SUDHL5 (cell line): ENCODE measurements around a stretch of chr17.

DNA sequence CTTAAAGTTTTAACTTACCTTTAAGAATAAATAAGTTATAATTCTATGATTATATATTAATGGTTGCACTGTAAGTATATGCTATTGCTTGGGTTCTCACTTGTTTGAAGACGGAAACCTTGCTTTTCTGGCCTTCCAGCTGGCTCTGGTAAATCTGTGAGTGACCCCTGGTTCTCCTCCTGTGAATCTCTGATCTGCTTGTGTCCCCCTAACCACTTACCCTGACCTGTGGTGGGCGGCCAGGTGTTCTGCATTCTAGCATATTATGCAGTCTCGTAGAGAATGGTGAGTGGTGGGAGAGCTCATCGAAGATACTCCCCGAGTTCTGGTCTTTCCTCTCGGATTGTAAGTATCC, 95.8 kb downstream of the CYTH1 start:
- PRO-cap, result no peak

GRCh38 chr17:78717731-78717975, 64.4 kb downstream of the CYTH1 start:
- PRO-cap, result no peak

GRCh38 chr17:78740422-78740835, 41.6 kb downstream of the CYTH1 start:
- PRO-cap, result no peak

DNA sequence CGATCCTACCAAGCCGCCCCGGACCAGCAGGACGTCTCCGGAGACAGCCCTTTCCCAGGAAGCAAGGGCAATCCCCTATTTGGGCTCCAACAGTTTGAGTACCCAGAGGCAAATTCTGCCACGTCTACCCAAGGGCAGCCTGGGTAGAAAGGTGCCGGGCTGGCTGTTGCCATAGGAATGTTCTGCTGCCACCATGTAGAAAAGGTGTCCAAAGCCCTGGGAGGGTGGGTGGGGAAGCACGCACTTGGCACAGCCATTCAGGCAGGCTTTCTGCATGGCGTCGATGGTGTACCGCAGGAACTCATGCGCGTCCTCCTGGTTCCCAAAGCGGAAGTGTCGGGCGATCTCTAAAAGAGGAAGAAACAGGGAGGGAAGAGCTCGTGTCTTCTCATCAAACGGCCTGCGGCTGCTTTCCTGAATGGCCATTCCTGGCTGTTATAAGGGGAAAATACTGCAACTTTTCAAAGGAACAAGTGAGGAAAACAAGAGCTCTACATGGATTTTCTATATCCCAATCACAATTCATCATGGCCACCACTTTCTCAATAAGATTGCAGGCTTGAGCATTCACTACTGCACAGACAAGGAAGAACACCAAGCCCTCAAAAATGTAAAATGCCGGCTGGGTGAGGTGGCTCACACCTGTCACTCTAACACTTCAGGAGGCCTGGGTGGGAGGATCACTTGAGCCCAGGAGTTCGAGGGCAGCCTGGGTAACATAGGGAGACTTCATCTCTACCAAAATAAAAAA, 13.4 kb downstream of the USP36 start:
- PRO-cap, result no peak

DNA sequence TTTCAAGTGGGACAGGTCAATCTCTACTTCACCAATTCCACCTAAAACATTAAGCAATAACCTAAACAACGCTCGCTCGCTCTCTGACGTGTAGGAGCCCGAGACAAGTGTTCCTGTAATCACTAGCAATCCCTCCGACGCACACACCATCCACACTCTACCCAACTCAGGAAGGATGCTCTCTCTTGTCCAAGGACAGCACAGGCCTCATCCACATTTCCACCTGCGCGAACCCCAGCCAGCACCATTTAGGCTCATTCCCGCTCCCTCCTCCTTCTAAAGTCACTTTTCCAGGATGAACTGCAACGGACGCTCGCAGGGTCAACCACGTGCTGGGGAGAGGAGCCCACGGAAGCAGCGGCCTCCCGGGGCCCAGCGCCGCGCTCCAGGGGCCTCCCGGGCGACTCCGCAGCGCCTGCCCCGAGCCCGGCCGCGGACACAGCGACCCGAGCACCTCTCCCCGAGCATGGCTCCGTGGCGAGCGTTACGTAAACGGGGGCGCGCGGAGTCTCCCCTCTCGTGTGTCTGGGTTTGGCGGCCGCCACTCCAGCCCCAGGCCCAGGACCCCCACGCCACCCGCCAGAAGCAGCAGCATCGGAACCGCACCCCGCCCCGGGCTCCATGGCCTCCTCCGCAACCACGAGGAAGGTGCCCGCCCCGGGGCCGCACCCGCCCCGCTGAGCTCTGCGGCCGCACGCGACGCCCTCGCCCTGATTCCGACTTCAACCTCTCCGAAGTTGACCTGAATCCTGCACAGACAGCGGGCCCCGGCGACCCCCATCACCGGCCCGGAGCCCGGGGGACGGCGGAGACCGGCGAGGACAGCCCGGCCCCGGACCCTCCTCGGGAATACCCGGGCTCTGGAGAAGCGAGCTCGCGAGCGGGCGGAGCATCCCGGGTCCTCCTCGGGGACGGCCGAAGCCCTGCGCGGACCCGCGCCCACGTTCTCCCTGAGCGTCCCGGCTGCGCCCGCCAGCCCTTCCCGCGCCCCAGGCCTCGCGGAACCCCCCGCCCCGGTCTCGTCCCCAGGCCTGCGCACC, 621 bp downstream of the USP36 start:
- PRO-cap, result unidirectional peak, plus-strand start at position 122 of the sequence

DNA sequence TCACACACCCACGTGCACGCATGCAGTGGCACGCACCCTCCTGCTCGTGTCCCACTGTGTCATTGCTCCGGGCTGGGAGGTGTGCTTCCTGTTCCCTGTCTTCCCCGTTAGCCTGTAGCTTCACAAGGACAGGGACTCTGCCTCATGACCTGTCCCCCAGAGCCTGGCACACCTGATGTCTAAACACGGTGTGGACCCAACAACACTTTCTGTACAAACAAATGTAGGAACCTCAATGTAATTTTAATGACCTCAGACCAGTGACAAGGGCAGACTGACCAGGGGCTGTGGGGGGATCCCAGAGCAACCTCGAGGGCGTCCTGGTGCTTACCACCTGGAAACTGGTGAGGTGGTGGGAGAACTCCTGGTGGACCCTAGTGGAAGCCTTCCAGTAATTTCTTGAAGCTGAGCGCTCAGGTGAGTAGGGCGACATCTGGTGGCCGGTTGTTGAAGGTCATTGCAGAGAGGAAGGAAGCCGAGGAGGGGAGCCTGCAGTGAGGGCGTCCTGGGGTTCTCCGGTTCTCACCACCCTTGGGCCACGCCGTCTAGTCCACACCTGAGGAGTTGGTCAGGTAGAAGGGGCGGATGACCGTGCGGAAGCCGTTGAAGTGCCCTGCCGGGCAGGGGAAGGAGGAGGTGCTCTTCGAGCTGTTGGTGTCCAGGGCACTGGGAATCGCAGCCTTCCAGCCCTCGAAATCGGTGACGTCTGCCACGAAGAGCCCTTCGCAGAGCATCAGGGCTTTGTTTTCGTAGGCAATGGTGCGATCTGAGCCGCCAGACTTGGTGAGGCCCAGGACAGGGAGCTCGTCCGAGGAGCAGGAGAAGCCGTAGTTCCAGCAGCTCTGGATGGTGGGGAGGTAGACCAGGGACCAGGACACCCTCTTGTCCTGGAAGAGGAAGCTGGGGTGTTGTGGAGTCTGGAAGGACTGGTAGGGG, 8.4 kb downstream of the LGALS3BP start:
- PRO-cap, result no peak

- PRO-cap, result no peak
Measured at GRCh38 chr17:78977797-78978411, 1.8 kb downstream of the LGALS3BP start.

DNA sequence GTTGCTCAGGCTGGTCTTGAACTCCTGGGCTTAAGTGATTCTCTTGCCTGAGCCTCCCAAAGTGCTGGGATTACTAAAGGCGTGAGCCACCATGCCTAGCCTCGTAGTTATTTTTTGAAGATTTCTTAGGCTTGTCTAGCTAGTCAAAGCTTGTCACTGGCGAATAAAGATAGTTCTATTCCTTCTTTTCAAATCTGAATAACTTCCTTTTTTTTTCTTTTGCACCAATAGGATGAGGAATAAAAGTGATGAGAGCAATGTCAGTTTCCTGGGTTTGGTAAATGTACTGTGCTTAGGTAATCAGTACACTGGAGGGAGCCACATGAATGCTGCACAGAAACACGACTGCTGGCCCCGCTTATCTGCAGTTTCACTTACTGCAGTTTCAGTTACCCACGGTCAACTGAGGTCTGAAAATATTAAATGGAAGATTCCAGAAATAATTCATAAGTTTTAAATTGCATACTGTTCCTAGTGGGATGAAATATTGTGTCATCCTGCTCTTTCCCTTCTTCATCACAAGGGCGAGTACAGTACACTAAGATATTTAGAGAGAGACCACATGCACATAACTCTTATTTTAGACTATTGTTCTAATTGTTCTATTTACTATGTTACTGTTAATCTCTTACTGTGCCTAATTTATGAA, 6.3 kb upstream of the LGALS3BP start:
- PRO-cap, result unidirectional peak, plus-strand start at position 303 of the sequence

DNA sequence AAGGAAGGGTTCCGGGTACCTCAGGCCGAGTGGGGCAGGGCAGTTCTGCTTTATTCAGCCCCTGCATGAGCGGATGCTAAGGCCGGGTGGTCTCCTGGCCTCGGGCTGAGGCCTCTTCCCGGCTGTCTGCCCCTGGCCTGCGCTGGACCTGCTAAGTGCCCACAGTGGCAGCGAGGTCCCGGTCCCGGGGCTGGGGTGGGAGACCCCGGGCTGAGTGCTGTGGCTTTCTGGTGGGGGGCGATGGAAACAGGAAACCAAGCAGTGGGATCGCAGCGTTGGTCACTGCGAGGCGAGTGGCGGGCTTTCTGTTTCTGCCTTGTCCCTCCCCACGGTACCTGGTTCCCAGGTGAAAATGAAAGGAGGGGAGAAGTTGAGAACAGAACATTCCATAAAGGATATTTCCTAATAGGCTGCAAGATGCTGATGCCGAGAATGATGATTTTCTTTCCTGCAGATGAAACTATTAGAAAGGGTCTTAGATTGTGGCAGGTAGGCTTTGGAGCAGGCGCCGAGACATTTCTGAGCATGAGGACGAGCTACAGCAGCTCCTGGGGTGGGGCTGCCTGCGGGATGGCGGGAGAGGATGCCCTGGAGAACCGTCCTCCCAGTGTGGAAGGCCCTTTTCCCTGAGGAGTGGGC, 11.8 kb downstream of the ENGASE start:
- PRO-cap, result no peak

- PRO-cap, result no peak
Measured at GRCh38 chr17:79579999-79580368, 30.9 kb downstream of the RBFOX3 start.

DNA sequence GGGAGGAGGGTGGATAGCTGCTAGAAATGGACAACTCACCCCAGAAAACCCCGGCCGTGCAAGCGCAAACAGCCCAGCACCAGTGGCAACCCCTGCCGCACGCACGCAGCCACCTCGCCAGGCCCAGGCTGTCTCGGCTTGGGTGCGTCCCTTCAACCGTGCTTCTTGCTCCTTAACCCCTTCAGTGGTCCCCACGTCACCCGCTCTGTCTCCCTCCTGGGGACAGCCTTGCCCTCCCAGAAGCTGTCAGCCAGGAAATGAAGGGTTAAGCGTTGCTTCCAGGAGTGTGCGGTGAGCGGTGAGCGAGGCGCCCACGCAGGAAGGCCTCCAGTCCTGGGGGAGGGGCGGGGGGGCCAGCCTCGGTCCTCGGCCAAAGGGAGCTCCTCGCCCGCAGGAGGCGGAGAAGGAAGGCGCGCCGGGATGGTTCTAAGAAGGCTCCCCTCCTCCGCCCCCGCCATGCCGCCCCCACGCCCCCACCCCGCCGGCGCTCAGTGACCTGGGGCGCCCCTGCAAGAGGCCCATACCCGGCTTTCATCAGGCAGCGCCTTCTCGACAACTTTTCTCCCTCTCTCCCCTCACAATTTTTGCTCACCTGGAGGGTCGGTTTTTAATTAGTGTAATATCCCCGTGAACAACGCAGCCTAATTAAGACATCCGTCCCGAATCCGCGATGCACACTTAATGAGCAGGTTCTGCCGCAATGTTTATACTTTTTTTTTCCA, 2.2 kb downstream of the RBFOX3 start:
- PRO-cap, result no peak

DNA sequence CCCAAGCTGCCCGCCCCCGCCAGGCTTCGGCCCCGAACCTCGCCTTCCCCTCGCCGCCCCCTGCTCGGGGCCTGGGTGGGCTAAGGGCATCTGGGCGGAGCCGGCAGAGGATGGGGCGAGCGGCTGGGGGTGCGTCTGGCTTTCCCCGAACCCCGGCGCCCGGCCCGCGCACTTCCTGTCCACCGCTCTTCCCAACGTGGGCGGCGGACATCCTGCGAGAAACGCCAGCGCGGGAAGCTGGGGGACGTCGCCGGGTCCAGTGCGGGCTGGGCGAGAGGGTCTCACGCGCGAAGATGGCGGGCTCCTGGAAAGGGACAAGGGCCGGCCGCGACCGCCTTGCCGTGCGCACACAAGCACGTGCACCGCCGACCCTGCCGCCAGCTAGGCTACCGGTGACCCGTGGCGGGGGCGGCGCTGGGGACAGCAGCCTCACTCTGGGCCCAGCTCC, 1.2 kb upstream of the CBX8 start:
- PRO-cap, result no peak

DNA sequence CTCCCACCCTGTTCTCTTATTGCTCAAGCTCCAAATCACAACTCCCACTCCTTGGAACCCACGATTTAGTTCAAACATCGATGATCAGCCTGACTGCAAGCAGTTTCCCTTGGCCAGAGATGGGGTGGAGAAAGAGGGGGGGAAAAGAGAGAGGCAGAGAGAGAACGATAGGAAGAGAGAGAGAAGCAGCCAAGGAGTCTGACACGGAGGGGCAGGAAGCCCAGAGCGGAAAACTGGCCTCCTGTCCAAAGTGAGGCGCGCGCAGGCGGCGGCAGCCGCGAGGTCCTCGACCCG, 1.6 kb upstream of the CBX8 start:
- PRO-cap, result no peak

GRCh38 chr17:79802577-79803483, 6.0 kb upstream of the CBX8 start:
- PRO-cap, result no peak

- PRO-cap, result no peak
Measured at GRCh38 chr17:79804153-79804829, 7.4 kb upstream of the CBX8 start.

- PRO-cap, result no peak
Measured at GRCh38 chr17:79810604-79811366, 13.9 kb upstream of the CBX8 start.

GRCh38 chr17:79811367-79812020, 14.6 kb upstream of the CBX8 start:
- PRO-cap, result no peak

- PRO-cap, result no peak
Measured at GRCh38 chr17:79843560-79843924, 4.3 kb upstream of the CBX4 start.

GRCh38 chr17:79845581-79845895, 6.3 kb upstream of the CBX4 start:
- PRO-cap, result no peak

GRCh38 chr17:79851441-79851864, 12.2 kb upstream of the CBX4 start:
- PRO-cap, result no peak